Esophagus muscularis mucosa (tissue), 4 donors: ENCODE measurements around the genes MYH15, ZBED2 and CD200.

- PRO-cap, result bidirectional peak, plus-strand start at chr3:107599532, minus-strand start at chr3:107599310
- RAMPAGE, long total RNA, 4 experiments, result no peak in any of the 4 experiments
These were observed 76.1 kb downstream of the BBX start for GRCh38 chr3:107598476-107599734.

DNA sequence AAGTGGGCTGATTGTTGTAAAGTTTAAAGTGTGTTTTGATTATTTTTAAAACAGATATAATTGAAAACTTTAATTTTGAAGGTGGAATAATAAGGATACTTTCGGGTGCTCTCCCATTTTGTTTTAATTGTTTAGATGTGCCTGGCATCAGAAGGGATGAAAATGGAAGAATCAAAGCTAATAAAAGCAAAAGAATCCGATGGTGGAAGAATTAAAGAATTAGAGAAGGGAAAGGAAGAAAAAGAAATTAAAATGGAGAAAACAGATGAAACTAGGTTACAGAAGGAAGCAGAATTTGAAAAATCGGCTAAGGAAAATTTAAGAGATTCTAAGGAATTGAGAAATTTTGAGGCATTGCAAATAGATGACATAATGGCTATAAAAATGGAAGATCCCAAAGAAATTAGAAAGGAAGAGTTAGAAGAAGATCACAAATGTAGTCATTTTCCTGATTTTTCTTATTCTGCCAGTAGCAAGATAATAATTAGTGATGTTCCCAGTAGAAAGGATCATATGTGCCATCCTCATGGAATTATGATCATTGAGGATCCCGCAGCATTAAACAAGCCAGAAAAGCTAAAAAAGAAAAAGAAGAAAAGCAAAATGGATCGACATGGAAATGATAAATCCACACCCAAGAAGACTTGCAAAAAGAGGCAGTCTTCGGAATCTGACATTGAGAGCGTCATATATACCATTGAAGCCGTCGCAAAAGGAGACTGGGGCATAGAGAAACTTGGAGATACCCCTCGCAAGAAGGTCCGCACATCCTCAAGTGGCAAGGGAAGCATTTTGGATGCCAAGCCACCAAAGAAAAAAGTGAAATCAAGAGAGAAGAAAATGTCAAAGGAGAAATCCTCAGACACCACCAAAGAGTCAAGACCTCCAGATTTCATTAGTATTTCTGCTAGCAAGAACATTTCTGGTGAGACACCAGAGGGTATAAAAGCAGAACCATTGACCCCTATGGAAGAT lies 250.0 kb downstream of the BBX start:
- PRO-cap, result no peak
- RAMPAGE, long total RNA, 4 experiments, result no peak in any of the 4 experiments

GRCh38 chr3:108099711-108100281 lies 9.0 kb upstream of the CD47 start:
- PRO-cap, result no peak
- RAMPAGE, long total RNA, 4 experiments, result no peak in any of the 4 experiments

DNA sequence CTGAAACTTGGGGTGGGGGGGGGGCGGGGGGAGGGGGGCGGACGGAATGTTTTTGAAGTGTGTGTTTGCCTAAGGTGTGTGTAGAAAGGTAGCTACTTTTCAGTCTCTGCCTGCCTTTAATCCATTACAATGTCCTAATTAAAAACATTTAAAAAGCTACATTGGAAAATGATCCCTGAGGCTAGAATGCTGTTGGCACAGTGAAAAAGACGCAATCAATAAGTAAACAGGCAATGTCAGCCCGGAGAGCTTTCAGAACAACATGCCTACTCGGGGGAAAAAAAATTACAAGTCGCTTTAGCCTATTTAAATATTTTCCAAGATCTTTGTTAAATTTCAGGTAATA lies 46.5 kb upstream of the CD47 start:
- PRO-cap, result no peak
- RAMPAGE, long total RNA, 4 experiments, result no peak in any of the 4 experiments

- PRO-cap, result no peak
- RAMPAGE, long total RNA, 4 experiments, result no peak in any of the 4 experiments
These were observed 2.9 kb downstream of the IFT57 start for GRCh38 chr3:108219301-108219777.

DNA sequence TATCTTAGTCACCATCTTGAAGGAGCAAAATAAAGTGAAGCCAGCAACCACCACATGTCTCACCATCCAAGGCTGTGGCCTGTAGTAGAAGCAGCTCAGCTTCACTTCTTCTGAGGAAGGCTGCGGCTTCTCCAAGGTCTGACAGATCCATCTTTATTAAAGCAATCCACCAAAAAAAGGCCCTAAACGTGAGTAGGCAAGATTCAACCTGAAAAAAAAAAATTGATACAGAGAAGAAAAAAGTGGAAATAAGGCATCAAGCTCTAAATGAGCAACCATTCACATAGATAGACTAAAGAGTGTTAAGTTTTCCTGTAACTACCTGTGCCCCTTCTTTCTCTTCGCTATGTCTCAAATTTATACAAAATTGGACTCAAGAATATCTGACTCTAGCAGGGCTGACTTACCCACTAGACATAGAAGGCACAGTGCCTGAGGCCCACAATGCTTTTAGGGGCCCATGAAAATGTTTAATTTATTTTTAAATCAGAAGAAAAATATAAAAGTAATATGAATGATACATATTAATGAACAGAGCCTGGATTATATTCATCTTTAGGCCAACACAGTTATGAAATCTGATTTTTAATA lies at the start of gene MYH15:
MYH15 (minus strand) TSS at position 217 of the 591 bp plus-strand sequence.
- PRO-cap, result no peak
- RAMPAGE, long total RNA, 4 experiments, result no peak in any of the 4 experiments

- PRO-cap, result no peak
- RAMPAGE, long total RNA, 4 experiments, result no peak in any of the 4 experiments
These were observed 316 bp downstream of the CIP2A start for GRCh38 chr3:108588991-108589253.

DNA sequence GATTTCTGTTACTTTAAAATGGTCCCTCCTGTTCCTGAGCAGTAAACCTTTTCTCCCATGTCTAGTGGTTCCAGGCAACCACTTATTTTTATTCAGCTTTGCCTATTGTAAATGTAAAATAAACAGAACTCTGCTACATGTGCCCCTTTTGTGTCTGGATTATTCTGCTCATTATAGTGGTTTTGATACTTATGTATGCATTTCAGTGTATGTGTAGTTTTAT lies 641.4 kb upstream of the DPPA4 start:
- PRO-cap, result no peak
- RAMPAGE, long total RNA, 4 experiments, result no peak in any of the 4 experiments

GRCh38 chr3:111592840-111593480 lies 2.2 kb downstream of the ZBED2 start:
- PRO-cap, result no peak
- RAMPAGE, long total RNA, 4 experiments, result no peak in any of the 4 experiments

DNA sequence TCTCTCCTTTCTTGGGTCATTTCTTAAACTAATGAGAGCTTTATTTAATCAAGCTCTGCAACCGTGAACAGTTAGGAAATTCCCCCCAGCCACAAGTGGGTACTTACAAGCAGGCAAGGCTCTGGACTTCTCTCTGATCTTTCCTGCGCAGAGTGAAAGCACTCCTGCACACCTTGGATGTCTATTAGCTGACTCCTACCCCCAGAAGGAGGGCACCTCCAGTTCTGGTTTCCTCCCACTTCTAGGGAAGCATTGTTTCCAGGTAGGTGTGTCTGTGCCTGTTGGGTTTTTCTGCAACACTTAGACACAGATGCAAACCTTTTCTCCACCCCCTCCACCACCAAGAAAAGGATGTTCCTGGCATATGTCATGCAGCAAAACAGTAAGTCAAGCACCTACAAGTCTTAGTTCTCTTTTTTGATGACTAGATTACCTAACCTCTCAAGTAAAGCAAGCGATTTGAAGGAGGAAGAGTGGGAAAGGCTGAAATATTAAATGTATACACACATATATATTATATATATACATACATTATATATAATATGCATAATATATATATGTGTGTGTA lies at the start of gene ZBED2:
ZBED2 (minus strand) TSS at position 154 of the 568 bp plus-strand sequence.
- PRO-cap, result no peak
- RAMPAGE, long total RNA, 4 experiments, result no peak in any of the 4 experiments

DNA sequence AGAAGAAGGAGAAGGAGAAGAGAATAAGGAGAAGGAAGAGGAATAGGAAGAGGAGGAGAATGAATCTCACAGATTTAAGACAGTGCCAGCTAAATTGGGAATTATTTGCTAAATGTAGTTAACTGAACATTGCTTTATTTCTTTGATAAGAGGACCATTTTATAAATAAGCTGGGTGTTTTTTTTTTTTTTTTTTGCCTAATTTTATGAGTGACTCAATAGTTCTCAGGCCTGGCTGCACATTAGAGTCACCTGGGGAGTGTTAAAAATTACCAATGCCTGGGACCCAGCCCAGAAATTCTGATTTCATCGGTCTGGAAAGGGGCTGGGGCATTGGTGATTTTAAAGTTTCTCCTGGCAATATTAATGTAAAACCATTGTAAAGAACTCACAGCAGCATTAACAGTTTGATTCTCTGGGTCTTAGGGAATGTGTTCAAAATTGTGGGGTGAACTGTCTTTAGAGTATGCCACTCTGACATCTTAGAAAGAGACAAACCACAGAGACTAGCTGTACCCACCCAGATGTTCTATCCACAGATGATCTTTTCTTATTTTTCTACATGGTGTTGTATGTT lies 51.2 kb upstream of the PHLDB2 start:
- PRO-cap, result no peak
- RAMPAGE, long total RNA, 4 experiments, result no peak in any of the 4 experiments

DNA sequence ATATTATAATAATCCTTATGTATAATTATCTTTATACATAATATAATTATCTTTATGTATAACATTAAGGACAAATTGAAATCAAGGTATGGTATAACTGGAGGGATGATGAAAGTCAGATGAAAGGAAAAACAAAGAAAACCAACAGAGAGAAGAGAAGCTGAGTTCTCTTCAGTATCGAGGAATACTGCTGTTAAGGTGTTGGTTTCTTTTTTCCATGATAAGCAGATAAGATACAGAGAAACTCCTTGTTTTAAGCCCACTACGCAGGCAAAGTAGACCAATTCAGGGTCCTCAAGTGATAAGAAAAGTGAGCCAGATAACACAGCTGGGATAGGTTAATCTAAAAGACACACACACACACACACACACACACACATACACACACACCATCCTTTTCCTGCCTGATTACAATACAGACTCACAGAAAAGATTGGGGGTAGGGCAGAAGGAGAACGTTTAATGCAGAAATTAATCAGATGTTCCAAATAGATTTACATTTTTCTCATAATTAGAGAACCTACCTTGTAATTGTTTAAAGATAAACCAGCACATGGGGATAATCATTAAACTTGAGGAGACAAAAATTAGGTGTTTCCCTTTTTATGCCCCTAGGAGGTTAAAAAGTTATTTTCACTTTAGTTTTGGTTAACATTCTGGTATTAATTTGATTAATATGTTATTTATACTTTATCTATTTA lies 6.5 kb upstream of the PHLDB2 start:
- PRO-cap, result no peak
- RAMPAGE, long total RNA, 4 experiments, result no peak in any of the 4 experiments

GRCh38 chr3:111966510-111967017 lies 12.3 kb upstream of the ABHD10 start:
- PRO-cap, result no peak
- RAMPAGE, long total RNA, 4 experiments, result no peak in any of the 4 experiments

- PRO-cap, result no peak
- RAMPAGE, long total RNA, 4 experiments, result no peak in any of the 4 experiments
These were observed 6.8 kb downstream of the ABHD10 start for GRCh38 chr3:111985582-111986005.

DNA sequence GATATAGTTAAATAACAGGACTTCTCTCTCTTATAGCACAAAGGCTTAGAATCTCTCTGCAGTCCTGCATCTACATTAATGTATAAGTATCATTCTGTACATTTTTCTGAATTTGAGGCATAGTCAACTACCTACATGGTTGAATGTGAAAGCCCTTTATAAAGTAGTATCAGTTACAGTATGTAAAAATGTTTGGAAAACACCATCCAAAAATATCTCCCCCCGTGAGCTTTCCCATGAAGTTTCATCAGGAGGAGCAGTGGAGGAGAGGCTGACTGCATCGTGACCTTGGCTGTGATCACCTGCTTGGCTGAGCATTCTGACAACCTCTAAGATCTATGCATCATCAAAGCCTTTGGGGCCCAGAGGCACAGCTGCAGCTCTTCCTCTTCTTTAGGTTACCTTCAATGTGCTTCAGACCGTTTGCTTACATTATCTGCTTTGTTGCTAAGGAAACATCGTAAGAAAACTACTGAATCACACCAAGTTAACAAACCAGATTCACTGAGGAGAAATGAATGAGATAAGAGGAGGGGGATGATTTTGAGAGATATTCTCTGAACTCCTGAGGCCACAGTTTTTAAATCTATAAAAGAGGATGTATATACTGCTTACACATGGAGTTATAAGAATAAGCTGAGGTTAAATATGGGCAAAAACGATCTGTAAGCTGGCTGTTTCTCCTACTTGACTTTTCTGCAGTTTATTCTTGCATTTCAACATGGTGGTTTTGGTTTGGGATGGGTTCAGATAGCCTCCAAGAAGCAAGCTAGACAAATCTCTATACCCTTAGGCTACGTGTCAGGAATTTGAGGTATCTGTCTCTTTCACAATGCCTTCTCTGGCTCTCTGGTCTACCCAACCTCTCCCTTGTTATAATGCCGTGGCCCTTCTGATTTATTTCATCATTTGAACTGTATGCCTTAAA lies 4.1 kb downstream of the GCSAM start:
- PRO-cap, result no peak
- RAMPAGE, long total RNA, 4 experiments, result no peak in any of the 4 experiments

DNA sequence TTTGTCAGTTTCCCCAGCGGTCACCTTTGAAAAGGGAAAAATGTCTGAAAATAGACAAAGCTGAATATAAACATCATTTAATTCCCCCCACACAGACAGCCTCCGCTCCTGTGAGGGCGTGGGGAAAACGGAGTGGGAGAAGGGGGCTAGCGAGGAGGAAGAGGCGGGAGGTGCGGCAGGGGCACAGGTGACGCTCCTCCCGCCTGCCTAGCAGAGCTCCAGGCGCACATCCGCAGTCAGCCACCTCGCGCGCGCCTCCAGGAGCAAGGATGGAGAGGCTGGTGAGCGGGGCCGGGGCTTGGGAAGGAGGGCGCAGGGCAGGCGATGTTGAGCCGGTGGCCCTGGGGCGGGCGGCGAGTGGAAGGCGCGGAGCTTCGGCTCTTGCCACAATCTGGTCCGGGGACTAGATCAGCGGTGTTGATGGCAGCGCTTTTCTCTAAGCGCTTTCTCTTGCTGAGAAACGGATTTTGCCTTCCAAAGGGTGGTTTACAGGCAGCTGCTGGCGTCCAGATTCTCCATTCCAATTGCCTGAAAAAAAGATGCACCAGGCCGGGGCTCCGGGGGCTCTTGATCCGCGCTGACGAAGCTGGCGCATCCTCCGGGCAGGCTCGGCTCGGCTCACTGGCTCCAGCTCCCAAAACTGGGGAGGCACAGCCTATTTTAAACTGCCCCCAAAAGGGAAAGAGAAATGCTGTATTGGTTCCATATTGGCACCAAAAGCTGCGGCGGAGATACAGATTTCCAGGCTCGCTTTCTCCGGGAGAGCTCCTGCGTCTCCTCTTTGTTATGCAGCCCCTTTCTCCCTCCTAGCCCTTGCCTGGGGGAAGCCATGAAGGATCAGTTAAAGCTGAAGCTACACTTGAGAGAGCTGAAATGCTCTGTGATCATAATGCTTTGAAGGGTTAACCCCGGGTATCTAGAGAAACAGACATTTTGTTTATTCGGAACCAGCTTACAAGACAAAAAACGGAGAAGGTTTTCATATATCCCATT lies at the start of gene CD200:
CD200 (plus strand) TSS at position 213 of the 993 bp plus-strand sequence.
- PRO-cap, result bidirectional peak, plus-strand start at position 213 of the sequence, minus-strand start at position 271 of the sequence; unidirectional peak, minus-strand start at position 623 of the sequence; bidirectional peak, plus-strand start outside the sequence, minus-strand start at position 843 of the sequence
- RAMPAGE, long total RNA, 4 experiments, result start-site peak on the plus strand in 4 of 4 experiments, centred at positions 213 to 255 of the sequence, 27 to 788 reads per replicate

DNA sequence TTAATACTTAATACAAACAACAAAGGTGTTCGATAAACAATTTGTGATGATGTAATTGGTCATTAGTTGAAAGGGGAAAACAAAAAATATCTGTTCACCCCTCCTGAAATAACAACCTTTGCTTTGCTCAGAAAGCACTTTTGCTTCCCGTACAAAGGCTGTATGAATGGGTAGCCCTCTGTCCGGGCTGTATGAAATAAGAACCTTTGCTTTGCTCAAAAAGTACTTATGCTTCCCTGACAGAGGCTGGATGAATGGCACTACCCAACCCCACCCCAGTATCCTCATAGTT lies 20.6 kb downstream of the CD200 start:
- PRO-cap, result no peak
- RAMPAGE, long total RNA, 4 experiments, result no peak in any of the 4 experiments

DNA sequence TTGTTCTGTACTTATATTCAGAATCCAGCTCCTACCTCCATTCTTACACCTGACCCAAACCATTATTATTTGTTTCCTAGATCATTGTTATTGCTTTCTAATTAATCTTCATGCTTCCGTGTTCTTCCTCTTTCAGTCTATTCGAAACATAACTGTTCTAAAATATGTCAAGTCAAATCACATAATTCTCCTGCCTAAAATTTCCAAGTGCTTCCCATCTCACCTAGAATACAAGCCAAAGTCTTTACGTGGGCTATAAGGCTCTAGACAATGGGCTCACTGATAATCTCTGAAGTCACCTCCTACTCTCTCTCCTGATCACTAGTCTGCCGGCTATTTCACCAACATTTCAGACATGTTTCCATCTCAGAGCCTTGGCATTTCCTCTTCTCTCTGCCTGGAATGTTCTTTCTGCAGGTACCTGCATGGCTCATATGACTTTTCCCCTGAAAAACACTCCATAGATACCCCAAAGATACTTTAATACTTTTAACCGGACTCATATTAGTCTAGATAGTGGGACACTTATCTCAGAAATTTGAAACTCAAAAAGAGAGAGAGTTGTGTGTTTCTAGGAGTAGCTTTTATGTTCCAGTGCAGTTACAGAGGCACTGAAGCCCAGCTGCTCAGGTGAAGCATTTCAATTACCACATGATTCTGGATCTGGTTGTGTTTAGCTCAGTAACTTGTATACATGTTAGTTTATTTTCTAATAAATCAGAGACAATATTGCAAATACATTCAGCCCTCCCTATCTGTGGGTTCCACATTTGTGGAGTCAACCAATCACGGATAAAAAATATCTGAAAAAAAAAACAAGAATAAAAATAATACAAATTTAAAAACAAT lies 32.7 kb downstream of the CD200 start:
- PRO-cap, result no peak
- RAMPAGE, long total RNA, 4 experiments, result no peak in any of the 4 experiments

GRCh38 chr3:112548330-112548860 lies 13.4 kb downstream of the ATG3 start:
- PRO-cap, result no peak
- RAMPAGE, long total RNA, 4 experiments, result no peak in any of the 4 experiments

DNA sequence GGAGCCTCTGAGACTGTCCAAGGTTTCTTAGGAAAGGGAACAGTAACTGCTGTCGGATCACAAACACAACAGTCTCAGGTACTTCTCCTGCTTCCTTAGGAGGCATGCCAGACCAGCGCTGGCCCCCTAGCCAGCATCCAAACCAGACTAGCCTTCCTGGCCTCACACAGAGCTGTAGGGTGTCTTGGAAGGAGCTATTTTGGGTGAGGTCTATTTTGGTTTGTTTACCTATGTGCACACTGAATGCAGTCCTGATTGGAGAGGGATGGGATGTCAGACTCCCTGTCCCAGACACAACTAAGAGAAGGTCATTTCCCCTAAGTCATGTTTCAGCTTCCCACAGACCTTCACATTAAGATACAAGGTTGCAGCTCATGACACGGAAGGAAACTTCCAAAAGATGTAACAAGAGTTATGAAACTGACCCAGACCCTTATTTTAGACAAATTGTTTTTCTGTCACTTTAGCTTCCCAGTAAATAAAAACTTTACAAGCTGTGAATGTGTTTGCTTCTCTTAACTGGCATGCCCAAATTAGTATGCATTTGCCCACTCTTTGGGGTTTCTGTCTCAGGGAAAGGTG lies 28.7 kb downstream of the CCDC80 start:
- PRO-cap, result no peak
- RAMPAGE, long total RNA, 4 experiments, result no peak in any of the 4 experiments